HCT116 (cell line): ENCODE measurements around the genes SPATA46 and UAP1.

- RRBS = no CpG with 5 or more reads among the region's 24 CpGs
Measured at GRCh38 chr1:161611811-161612325, 19.1 kb downstream of the FCGR3B start.

DNA sequence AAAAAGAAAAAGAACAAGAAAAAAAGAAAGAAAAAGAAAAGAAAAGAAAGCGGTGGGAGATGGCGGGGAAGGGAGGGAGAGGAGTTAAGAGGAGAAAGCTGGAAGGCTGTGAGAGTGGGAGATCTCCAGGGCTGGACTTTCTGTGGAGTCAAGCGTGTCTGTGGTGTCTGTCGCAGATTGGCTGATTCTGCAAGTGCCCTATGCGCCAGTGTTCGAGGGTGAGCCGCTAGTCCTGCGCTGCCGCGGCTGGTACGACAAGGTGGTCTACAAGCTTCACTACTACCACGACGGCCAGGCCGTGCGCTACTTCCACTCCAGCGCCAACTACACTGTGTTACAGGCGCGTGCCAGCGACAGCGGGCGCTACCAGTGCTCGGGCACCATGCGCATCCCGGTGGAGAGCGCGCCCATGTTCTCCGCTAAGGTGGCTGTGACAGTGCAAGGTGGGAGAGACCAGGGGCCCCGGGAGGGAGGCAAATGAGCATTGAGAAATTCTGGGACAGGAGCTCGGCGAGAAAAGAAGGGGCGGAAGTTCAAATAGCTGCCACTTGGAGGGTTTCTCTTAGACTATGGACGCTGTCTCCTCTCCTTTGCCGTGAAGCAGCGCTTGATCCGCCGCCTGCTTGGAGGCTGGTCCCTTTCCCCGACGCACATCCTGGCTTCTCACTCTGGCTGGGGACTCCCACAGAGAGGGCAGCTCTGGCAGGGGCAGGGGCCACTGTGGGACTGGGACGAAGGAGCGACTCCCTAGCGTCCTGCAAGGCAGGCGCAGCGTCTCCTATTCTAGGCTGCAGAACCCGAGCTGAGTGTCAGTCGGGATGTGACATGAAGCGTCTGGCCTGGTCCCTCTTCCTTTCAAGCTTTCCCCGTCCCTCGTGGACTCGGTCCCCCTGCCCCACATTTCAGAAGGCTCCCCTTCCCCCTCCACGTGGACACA, 4.6 kb downstream of the FCRLB start:
- RRBS = 70% methylated on average over 5 of the region's 50 CpGs

GRCh38 chr1:161999235-161999617, 24.4 kb downstream of the OLFML2B start:
- RRBS = no CpG with 5 or more reads among the region's 4 CpGs

GRCh38 chr1:162011589-162011971, 12.1 kb downstream of the OLFML2B start:
- RRBS = no CpG with 5 or more reads among the region's 4 CpGs

GRCh38 chr1:162107927-162108520, 38.5 kb downstream of the NOS1AP start:
- RRBS = no CpG with 5 or more reads among the region's 2 CpGs

DNA sequence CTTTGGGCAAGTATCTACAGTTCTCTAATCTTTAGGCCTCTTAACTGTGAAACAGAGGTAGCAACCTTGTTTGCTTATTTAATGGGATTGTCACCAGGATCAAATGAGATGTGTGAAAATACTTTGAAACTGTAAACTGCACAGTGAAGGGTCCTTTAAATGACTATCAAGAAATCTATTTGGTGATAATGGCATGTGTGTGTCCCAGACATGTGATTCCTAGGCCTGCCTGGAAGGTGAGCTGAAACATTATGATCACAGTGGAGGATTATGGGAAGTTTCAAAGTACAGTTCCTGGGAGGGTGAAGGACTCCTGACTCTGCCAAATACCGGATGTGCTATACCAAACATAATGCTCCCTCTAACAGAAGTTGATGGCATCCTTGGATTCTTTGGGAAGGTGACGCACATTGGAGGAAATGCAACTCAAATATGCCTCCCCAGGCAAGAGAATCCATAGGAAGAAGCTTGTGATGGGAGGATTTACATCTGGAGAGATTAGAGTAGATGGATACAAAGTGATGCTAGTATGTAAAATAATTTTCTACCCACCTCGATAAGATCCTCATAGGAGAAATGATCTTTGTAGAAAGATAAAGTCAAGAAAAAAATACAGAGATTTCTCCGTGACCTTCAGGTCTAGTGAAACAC, 62.5 kb downstream of the NOS1AP start:
- RRBS = no CpG with 5 or more reads among the region's 4 CpGs

GRCh38 chr1:162189185-162190111, 120.0 kb downstream of the NOS1AP start:
- RRBS = no CpG with 5 or more reads among the region's 4 CpGs

DNA sequence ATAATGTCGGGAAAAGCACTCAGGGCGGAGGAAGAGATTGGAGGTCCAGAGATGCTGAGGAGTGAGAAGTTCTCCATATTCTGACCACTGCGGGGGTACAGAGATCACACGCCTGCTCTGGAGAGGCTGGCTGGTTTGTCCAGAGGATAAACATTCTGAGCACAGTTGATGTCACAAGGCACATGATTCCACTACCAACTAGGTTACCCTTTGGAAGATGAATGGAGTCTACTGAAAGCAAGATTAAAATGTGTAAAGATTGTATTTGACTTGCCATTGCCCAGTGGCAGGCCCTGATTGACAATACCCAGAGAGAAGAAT, at the start of gene SPATA46:
SPATA46 (minus strand) TSS at position 141 of the 321 bp plus-strand sequence.
- RRBS = no CpG with 5 or more reads among the region's 4 CpGs

DNA sequence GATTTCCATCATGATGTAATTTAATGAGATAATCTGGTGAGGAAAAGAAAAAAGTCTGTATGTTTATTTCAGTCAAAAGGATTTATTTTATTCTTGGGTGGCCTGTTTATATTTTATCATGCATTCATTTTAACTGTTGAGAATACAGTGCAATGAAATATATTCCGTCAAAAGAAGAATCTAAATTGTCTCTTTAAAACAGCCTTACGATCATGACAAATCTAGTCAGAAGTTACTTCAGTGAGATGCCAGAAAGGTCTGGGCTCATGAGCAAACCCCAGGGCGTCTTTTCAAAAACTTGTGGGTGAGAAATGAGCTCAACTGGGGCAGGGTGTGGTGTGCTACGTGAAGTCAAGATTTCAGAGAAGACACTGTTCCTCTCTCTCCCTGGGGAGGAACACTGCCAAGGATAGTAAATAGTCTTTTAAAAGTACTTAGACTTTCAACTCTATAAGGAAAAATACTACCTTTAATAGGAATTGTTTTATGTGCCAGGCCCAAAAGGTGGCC, 13.4 kb upstream of the UAP1 start:
- RRBS = no CpG with 5 or more reads among the region's 4 CpGs

GRCh38 chr1:162557484-162557853, 4.1 kb upstream of the UAP1 start:
- RRBS = no CpG with 5 or more reads among the region's 4 CpGs

DNA sequence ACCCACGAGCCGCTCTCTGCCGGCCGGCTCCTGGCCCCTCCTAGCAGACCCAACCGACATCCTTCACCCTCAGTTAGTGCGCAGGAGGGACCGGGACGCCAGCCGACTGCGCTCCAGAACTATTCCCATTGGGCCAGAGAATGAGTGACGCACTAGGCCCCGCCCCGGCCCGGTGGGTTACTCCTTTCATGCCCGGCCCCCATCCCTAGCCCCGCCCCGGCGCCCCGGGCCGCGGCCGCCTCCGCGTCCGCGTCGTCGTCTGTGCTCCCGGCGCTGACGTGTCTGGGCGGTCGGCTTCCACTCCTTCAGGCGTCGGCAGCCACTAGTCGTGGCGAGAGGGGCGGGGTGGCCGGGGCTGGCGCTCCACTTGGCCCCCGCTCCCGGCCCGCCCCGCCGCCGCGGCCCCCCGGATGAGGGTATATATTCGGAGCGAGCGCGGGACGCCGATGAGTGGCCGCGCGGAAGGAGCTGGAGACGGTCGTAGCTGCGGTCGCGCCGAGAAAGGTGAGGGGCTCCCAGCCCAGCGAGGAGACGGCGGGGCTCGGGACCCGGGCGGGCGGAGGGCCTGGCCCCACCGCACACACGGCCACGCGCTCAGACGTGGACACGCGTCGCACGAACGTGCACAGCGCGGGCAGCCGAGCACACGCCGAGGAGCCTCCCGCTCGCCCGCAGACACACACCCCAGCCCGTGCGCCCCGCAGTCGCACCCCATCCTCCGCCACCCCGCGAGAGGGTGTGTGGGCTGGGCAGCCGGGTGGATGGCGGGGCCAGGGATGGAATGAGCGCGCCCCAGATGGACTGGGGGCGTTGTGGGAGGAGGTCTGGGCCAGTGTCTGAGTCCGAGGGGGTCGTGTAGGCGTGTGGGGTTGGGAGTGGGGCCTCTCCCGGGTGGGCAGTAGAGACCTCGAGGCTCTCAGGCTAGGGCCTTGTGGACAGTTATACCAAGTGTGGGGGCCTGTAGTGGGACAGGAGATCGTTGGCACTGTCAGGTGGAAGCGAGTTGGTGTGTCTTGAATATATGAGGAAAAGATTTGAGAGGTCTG, at the start of gene UAP1:
UAP1 (plus strand) TSS at position 449 of the 1,046 bp plus-strand sequence.
- RRBS = 2% methylated on average over 29 of the region's 107 CpGs

- RRBS = no CpG with 5 or more reads among the region's 3 CpGs
Measured at GRCh38 chr1:162579229-162579694, 17.7 kb downstream of the UAP1 start.

GRCh38 chr1:162663446-162664159, 31.3 kb downstream of the DDR2 start:
- RRBS = no CpG with 5 or more reads among the region's 8 CpGs

DNA sequence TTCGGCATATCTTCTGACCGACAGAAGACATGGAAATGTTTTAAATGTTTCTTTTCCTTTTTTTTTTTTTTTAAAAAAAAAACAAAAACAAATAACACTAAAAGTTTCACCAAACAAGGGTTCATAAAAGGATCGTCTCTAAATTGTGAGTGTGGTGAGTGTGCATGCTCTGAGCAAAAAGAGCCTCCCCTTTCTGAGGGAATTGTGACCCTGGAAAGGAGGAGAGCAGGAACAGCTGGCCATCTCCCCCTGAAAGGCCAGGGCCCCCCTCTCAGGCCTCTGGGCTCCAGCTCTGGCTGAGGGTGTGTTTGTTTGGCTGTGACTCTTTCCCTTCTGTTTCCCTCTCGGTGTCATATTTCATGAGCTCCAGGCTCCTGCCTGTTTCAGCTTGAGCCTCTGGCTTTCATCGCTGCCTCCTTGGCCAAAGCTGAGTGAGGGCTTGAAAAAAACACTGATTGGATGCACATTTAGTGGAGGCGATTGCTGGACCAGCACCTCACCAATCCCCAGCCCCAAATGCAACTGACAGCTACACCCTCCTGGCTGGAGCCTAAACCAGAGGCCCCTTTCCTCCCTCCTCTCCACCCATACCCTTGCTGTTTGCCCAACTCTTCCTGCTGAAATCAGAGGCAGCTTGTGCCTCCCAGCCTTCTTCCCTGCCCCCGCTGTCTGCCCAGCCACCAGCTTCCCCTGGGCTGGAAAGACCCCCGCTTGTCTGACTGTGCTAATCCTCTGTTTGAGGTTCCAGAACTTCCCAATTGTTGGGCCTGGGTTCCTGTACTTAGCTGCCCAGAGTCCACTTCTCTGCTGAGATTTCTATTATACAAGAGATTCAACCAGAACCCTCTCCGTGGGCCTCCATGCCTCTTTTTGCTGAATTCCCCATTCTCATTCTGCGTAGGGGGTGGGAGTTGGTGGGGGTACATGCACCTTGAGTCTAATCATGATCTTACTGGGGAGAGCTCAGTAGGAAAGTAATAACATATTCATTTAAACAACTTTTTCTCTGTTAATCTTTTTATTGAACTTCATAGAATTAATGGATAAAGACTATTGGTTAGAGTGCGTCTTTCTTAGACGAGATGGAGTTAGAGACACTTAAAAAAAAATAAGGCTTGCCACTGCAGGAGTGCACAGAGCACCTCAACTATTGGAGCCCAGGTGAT, 64.3 kb downstream of the DDR2 start:
- RRBS = no CpG with 5 or more reads among the region's 12 CpGs

DNA sequence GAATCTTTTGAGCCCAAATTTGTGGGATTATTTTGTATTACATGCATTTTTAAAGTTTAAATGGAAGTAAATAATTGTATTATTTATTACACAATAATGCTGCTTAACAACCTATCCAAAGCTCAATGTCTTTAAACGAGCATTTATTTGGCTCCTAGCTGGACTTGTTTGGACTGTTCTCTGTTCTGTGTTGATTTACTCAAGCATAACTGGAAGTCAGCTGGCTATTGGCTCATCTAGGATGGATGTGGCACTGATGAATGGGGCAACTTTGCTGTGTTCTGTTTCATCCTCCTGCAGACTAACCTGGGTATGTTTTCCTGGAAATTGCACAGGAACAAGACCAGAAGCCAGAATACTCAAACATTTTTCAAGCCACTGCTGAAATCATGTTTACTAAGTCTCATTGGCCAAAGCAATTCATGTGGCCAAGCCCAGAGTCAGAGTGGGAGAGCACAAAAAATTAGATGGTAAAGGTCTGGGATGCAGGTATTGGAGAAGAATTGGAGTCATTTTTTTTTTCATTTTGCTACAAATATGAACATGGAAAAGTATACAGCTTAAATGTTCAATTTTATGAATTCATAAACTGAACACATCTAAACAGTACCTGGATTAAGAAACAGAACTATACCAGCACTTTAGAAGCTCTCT, 70.7 kb upstream of the HSD17B7 start:
- RRBS = no CpG with 5 or more reads among the region's 1 CpG

- RRBS = no CpG with 5 or more reads among the region's 1 CpG
Measured at GRCh38 chr1:162741819-162742166, 48.7 kb upstream of the HSD17B7 start.

DNA sequence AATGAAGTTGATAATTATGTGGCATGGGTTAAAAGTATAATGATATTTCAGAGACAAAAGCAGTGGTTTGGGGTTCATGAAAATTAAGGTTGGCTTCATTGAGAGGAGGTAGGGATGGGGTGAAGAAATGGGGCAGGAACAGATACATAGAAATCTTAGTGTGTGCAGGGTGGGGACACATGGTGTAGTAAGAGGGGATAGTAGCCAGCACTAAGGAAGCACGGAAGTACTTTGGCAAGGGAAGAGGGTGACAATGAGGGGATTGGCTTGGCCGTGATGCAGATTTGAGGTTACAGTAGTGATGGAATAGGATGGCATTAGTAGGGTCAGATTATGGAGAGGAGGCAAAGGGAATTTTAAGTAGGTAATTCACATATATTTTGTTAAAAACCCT, 118.6 kb downstream of the PBX1 start:
- RRBS = no CpG with 5 or more reads among the region's 2 CpGs

GRCh38 chr1:164703546-164703900, 144.5 kb downstream of the PBX1 start:
- RRBS = no CpG with 5 or more reads among the region's 7 CpGs

DNA sequence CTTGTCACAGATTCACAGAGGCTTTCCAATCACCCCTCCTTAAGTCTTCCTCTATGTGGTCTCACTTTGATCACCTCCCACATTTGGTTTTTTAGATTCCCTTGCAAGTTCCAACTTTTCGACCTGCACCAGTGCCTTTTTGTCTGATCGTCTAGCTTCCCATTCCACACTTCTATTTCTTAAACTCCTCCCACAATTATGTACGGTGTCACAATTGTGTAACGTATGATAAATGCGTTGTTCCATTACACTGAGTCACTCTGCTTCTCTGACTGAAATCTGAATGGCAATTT, 320.2 kb downstream of the LMX1A start:
- RRBS = no CpG with 5 or more reads among the region's 5 CpGs